Natural killer cell (primary cell): ENCODE measurements around a stretch of chr6.

DNA sequence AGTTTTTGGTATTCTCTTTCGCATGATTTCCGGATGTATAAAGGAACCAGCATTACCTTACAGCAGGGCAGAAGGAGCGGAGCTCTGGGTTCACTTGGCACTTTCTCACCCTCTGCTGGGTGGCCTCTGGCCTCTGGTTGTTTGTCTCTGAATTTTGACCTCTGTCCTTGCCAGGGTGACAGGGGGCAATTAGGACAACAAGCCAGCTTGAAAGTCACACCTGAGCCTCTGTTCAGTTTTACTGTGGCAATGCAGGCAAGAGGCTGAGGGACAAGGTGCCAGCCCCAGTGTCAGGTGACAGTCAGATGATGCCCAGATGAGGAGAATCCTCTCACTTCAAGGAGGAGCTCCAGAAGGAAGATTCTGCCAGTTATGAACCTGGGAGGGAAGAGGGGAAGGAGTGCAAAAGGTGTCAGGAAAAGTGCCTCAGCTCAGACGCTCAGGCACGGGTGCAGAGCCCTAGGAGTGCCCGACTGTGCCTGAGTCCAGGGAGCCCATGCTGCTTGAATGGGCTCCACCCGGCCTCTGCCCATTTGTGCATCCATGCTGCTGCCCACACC, 69.2 kb upstream of the KIF25 start:
- PRO-cap, result no peak

DNA sequence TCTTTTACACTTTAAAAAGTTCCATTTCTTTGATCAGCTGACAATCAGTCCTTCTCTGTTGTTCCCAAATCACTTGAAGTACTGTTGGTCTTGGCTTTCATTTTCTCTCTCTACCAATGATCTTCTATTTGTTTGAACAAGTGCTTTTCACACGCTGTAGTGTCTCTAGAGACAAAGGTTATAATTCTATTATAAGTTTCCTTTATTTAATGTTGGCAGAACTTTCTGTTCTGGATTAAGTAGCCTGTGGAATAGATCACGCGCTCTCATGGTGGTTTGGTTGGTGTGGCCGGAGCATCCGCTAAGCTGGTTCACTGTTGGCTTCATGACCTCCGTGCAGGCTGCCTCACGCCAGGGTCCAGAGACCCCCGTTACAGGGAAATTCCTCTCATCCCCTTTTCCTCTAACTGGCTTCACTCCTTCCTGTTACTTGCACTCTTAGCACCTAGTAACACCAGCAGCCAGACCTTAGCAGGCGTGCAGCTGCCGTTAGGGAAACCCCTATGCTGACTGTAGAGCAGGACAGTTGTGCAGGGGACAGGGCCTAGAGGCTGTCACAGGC, 30.9 kb upstream of the KIF25 start:
- PRO-cap, result no peak

DNA sequence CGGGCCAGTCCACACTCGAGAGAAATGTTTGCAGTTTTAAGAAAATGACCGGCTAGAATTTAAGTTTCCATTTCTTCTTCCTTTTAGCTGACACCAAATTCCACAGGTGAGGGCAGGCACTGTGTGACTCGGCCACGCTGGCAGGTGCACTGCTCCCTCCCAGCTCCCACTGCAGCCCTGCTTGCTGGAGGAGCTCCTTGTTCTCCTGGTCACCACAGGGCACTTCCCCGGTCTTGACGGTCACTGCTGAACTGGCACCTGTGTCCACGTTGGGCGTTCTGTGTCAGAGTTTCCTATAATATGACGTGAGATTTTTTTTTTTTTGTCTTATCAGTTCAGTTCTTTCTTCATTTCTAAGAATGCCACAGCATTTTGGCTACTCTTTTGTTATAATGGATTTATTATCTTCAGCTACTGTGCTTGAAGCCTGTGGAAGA, 3.6 kb upstream of the KIF25 start:
- PRO-cap, result no peak

DNA sequence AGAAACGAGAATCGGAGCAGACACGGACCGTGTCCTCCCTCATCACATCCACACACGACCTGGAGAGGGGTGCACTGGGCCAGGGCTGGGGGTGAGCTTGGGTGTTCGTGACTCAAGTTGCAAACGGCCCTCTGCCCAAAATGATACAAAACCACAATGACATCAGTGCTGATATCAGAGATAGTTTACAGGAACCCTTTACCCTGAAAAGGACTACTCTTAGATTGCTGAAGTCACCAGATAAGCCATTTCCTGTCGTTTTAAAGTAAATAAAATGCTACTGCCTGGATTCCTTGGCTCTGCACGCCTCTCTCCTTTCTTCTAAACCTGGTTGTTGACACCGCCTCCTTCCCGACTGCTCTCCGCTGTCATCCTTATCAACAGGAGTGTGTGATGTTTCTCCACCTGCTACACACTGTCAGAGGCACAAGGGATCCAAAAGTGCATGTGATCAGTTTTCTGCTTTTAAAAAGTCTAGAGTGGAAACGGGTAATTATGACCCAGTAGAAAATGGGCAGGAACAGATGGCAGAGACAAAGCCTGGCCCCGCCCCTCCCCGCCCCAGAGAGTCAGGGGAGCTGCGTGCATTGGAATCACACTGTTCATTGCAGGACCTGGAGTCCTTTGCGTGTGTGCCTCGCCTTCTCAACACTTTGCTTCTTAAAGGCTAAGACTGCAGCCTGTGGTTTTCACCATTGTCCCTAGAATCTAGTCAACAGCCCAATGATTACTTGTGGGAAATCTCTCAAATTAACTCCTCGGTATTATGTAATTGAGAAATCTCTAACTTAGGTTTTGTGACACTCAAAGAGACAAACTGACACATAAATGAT, 38.6 kb downstream of the KIF25 start:
- PRO-cap, result no peak

- PRO-cap, result no peak
Measured at GRCh38 chr6:168163505-168163704, 84.4 kb upstream of the FRMD1 start.

GRCh38 chr6:168280690-168281398, 38.7 kb downstream of the DACT2 start:
- PRO-cap, result no peak

- PRO-cap, result no peak
Measured at GRCh38 chr6:168318278-168318561, 1.4 kb downstream of the DACT2 start.

GRCh38 chr6:168512834-168513163, 71.8 kb downstream of the SMOC2 start:
- PRO-cap, result no peak

GRCh38 chr6:168961227-168961699, 292.4 kb downstream of the THBS2 start:
- PRO-cap, result no peak

DNA sequence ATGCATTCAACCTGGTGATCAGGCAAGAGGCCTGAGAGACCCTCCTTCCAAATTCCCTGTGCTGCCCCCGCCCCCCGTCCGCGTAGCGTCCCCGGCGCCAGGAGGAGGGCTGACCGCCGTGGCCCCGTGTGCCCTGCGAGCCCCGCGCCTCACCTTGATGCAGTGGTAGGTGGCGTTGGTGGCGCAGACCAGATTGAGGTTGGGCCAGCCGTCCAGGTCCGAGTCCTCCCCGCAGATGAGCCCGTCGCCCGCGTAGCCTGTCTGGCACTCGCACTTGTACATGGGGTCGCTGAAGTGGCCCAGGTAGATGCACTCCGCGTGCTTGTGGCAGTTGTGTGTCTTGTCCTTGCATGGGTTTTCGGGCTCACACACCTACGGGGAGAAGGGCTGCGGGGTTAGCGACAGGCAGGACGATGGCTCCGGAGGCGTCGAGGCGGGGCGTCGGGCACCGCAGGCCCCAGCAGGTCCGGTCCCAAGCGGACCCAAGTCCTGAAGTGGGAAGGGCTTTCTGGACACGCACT, 21.8 kb downstream of the THBS2 start:
- PRO-cap, result no peak

- PRO-cap, result no peak
Measured at GRCh38 chr6:169663393-169664231, 38.2 kb downstream of the WDR27 start.

- PRO-cap, result no peak
Measured at GRCh38 chr6:169831615-169832135, 80.3 kb downstream of the ERMARD start.

DNA sequence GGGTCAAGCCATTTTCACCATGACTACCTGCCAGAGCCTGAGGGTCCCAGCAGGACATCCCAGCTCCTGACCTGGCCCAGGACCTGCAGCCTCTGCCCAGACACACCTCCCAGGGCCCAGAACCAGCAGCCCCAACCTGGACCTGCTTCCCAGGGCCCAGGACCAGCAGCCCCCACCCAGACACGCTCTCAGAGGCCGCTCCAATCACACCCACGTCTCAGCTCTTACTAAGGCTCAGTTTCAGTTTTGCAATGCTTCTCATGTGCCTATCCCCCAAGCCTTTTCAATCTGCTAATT, 253.4 kb downstream of the DLL1 start:
- PRO-cap, result no peak

DNA sequence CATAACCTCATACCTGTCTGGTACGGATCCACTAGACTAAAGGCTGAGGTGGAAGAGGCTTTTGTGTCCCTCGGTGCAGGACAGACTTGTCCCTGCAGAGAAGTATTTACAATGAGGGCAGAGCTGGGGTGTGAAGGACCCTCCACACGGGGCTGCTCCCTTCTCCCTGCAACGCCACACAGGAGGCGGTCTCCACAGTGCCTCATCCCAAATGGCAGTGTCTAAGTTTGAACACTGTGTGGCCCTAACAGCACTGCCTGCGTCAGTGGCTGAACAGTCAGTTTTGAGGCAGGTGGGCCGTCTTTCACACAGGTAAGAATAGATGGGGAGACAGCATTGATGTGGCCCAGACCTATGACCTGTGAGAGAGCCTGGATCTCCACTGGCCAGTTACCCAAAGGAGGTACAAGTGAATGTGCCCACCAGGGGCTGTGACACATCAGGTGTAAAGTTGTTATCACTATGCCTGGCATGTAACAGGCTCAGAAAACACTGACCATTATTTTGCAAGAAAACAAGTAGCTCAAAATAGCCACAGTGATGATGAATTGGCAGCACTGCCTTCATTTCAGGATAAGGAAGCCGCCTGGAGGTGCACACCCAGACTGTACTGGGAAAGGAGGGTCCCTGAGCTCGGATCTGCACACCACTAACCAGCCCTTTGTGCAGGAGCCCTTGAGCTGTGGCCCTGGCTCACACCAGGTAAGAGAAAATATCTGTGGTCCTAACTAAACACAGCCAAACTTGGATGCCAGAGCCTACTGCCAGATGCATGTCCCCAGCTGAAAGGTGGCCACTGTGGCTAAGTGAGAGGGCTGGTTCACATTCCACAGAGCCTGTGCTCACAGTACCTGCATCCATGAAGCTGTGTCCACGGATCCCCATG, 246.8 kb downstream of the DLL1 start:
- PRO-cap, result no peak

DNA sequence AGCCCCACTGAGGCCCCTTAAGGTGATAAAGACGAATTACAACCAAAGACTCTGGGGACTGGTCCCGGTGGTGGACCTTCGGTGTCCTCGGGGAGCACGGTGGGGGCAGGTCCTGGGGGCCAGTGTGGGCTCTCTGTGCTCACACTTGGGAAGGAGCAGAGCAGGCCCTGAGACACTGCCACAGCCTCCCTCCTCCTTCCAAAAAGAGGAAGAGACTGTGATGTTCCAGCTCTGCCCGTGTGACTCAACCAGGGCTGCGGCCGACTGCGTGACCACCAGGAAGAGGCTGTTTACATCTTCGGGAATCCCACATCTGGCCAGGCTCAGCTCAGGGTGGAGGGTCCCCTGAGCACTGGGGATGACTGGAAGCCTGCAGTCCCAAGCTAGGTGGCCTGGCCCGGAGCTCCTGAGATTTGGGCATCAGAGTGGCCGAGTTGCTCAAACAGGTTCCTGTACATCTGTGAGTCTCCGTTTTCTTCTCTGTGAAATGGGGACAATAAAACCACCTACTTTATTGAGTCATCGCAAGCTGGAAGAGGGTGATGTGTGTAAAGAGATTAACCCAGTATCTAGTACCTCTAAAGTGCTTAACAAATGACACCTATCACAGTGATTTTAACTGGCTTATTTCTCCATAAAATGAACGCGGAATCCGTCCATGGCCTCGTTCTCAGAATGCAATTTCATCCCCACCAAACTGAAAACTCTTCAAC, 242.2 kb downstream of the DLL1 start:
- PRO-cap, result no peak

GRCh38 chr6:170129801-170130247, 161.1 kb downstream of the DLL1 start:
- PRO-cap, result no peak

DNA sequence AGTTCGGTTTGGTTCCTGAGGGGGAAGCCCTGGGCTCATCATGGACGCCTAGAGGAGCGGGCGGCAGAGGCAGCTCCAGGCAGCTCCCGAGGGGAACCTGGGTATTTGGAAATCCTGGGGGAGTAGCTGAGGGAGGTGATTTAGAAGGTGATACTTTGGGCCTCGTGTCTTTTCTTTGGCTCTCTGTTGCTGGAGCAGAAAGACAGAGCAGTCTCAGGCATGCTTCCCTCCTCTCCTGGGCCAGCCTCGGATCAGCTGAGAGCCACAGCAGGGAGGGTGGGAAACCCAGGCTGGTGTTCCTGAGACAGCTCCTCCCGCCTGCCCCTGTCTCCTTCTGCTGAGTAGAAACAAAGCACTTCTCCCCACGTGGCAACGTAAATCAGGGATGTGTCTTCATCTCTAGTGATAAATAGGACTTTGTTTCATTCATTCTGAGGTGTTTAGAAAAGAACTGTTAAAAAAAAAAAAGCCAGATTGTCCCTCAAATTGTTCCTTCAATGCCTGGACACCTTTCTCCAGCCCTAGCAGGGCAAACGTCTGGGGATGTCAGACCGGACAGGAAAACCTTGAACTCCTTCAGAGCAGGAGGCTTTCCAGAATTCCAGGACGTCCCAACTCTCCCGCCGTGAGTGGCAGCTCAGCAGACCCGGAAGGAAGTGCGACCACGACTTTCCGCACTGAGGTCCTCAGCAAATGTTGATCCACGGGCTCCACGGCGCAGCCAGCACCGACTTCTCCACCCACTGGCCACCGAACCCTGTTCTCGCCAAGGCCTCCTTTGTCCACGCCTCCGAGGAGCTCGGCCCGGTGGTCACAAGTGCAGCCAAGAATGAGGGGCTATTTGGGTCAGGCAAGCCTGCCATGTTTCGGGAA, 139.2 kb downstream of the DLL1 start:
- PRO-cap, result no peak

- PRO-cap, result no peak
Measured at GRCh38 chr6:170152269-170153356, 138.3 kb downstream of the DLL1 start.

DNA sequence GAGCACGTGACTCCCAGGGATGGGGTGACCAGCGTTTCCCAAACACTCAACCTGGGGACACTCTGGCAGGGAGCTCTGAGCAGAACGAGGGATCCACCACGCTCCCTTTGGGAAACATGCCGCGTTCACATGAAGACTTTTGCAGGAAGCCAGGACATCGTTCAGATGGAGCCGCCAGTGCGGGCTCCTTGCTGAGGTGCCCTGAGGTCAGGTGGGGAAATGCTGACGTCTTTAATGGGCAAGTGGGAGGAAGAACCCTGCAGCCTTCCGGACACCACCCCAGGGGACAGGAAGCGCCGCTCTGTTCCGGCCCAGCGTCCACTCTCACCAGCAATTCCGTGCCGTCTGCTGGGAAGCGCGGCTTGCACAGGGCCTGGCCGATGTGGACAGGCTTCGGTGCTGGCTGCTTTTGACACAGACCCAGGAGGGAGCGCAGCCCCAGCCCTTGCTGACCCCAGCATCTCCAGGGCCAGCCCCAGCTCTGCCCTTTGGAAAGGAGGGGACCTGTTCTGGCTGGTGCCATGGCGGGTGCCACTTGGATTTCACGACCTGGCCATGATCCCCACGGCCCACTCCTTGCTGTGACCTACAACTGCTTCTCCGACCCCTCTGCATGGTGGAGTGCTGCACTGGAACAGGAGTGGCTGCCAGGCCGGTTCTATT, 123.3 kb downstream of the DLL1 start:
- PRO-cap, result no peak

- PRO-cap, result no peak
Measured at GRCh38 chr6:170271612-170272443, 19.1 kb downstream of the DLL1 start.